Trachea (tissue), 1 donor: ENCODE results near the genes CRACDL, CHST10 and RPL31.

- PRO-cap: bidirectional peak, plus-strand start at chr2:98936568, minus-strand start at chr2:98936495
These were observed at the start of gene CRACDL for GRCh38 chr2:98935729-98936884. Gene CRACDL (minus strand): TSS chr2:98936225.

DNA sequence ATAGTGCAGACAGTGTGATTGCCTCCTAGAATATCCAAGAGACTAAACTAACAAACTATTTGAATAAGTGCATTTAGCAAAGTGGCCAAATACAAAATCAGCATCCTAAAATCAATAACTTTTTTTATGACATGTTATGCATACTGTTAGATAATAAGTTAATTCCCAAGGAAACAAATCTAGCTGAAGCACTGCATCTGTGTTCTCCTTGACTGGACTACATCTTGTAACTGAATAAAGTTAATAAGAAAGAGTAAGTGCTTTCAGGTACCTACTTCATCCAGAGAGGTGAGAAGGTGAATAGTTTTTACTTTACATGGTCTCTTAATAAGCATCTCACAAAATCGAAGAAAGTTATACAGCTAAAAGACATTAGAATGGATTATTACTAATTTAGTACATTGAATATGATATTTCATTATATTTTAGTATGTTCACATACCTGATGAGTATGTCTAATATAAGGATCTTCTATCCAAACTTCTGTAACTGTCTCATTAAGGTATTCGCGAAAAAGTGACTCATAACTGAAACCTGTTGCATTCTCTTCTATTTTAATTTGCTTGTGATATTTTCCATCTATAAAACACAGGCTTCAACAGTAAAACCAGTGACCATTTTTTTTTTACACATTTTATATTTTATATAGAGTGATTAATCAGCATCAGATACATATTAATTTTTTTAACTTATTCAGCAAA is 9.6 kb downstream of the MITD1 start:
- PRO-cap: no peak

DNA sequence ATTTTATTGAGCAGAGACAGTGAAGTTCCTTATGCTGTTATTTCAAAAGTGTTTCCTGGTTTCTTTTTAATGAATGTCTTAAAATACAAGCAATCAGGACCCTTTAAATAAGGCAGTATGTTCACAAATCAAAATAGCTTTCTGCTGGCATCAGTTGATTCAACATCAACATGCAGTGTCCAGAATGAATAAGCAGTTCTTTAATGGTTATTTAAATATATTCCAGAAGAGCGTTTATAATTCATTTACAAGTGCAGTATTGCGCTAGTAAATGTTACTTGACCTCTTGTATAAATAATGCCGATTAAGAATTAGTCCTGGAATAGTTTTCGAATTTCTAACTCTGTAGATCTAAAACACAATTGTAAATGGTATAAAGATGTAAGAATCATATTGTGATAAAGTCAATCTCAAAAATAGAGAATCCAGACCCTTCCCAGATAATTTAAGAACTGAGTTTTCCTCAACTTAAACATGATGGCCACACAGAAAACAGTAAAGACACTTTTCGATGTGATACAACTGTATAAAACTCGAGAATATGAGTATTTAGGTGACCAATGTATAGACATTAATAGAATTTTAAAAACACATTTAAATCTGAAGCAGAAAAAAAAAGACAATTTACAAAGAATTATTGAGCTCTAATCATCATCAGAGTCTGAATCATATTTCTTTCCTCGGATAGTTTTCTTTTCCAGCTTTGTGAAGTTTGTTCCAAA is 16.9 kb downstream of the TXNDC9 start:
- PRO-cap: no peak

- PRO-cap: no peak
These were observed 35.6 kb upstream of the AFF3 start for GRCh38 chr2:100178059-100178384.

- PRO-cap: no peak
These were observed 71.2 kb upstream of the AFF3 start for GRCh38 chr2:100213683-100213991.

DNA sequence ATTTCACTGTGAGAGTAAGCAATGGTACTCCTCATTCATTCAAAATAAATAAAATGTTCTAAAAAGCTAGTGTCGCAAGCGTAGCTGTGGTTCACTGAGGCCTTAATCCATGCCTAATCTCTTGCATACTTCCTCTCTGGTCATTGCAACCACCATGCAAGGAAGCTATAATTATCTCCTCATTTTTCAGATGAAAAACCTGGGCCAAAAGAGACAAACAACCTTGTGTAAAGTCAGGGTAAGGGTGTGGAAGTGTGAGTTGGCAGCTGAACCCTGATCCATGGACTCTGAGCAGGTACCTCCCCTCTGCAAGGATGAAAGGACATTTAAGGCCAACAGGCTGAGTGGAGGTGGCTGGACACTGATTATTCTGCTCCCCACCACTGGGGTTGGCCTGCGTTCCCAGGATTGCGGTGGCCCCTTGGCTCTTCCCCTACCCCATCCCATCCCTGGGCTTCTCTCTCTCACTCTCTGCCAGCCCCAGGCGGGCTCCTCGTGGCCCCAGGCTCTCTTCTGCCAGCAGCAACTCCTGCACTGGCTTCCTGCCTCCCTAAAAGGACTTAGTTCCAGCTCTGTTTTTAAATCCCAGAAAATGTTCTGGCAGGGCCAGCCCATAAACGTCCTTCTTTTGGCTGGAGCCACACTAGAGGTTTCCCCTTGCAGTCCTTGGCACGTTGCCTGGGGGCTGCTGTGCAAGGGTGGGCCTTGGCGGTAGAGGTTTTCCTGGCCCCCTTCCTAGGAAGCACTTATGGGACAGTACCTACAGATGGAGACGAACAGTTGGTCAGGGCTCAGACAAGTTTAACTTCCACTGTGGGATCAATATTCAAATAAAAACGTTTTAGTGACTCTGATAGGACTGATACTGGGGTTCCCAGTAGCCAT is 72.1 kb upstream of the AFF3 start:
- PRO-cap: no peak

DNA sequence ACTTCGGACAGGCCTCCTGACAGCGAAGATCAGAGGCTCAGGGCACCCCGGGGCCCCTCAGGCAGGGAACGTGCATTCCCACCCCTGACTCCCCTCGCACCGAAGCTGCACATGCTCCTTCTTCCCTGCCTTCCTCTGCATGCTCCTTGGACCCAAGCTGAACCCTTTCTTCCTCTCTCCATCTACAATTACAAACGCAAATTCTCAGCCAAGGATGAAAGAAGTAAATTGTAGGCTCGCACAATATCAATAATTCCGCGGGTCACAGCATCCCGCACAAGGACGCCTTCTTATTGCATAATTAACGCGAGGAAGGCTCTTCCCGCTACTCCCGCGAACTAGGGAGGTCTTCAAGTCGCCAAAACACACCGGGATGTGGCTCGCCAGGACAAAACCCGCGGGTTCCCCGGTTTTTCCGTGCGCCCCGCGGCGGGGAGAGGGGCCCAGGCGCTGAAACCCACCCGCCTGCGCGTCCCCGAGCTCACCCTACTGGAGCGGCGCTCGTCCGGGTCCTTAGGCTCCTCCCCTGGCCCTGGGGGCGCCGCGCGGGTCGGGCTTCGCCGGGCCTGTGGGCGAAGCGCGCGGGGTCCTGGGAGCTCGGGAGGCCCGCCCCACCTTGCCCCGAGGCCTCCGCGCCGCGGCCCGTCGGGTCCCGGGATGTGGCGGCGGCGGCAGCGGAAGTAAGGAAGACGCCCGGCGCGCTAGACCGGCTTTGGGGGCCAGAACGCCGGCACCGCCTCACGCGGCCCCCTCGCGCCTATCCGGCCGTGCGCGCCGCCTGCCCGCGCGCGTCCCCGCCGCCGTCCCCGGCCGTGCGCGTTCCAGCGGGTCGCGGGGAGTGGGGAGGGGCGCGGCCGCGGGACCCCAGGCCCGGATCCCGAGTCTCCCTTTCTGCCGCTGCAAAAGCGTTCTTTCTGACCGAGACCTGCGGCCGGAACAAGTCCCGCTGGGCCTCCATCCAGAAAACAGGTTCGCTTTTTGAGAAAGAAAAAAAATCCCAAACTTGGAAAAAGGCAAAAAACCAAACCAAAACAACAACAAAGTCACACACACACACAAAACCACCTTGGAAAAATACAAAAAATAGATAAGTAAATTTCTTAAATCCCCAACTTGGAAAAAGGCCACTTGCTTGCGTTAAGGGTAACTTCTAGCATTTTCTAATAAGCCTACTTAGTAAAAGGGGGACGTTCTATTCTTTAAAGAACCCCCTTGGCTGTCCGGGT is at the start of gene CHST10:
Gene CHST10, minus strand, starts transcription at position 780 of the 1,226 bp plus-strand sequence.
- PRO-cap: bidirectional peak, plus-strand start at position 660 of the sequence, minus-strand start at position 488 of the sequence; unidirectional peak, minus-strand start at position 763 of the sequence; unidirectional peak, minus-strand start at position 792 of the sequence; unidirectional peak, minus-strand start at position 927 of the sequence

DNA sequence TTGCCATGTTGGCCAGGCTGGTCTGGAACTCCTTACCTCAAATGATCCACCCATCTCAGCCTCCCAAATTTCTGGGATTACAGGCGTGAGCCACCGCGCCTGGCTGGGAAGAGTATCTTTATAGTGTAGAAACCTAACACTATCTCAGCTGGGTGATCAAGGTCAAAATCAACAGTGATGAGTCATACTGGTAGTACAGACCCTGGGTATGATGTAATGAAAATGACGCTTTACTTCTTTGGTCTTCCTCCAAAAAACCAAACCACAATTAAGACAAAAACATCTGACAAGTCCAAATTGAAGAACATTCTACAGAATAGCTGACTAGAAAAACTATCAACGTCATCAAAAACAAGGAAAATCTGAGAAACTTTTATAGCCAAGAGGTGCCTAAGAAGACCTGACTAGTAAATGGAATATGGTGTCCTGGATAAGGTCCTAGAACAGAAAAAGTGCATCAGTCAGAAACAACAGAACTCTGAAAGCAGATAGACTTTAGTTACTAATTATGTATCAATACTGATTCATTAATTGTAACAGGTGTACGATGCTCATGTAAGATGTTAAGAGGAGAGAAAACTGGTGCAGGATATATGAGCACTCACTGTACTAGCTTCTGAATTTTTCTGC is 25.4 kb downstream of the PDCL3 start:
- PRO-cap: no peak

- PRO-cap: no peak
These were observed 39.2 kb upstream of the NPAS2 start for GRCh38 chr2:100780610-100781195.

DNA sequence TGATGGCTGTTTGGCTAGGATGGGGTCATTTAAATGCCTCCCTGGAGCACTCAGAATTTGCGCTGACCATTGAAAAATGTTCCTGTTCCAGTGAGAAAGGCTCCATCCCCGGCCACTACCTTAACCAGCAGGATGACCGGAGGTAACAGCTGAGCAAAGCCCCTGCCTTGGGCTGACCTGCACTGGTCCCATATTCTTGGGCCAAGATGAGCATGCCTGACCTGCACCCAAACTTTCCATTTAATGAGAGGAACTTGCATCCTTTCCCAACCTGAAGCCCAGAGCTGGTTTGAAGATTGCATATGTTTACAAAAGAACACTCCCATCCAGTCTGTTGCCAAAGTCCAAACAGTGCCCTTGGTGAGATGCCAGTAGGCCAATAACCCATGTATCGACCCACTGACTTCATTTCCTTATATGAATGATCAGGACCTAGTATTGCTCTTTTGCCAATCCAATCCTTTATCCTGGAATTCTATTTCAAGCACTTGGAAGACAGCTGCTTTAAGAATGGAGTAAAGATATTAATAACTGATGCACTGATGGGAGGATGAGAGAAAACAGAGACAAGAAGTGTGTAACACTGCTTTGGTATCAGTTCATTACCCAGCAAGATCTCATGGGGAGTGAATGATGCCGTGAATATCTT is 5.4 kb upstream of the NPAS2 start:
- PRO-cap: no peak

DNA sequence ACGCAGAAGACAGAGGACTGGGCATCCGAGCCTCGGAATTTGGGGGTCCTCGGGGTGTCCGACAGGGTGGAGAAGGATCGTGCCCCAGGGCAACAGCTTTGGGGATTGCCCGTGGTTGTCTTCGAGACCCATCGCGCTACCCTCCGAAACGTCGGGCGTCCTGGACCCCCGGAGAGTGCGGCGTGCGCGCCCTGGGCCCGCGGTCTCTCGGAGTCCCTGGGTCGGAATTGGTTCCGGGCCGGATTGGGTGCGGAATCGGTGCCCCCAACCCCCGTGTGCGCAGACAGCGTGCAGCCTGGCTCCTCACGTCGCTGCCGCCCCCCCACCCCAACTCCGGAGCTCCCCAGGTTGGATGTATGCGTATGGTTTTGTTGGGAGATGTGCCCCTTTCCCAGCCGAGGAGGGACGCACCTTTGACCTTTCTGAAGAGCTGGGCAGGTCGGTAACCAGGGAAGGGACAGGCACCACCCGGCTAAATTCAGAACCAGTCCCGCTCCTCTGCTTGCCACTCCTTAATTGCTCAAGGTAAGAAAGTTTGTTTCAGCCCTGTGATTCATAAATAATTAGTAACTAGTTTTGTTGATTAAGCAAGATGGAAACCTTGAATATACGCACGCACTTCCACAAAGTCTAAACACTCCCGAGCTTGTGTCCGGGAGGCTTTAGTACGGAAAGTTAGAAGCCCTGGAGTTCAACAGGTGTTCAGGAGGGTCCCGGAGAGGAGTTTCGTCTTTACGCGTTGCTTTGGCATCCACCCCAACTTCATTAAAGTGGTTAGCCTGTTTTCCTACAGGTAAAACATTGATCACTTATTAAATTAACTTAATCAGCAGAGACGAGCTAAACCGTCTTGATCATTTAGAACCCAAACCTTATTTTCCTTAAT is 979 bp downstream of the NPAS2 start:
- PRO-cap: unidirectional peak, minus-strand start at position 514 of the sequence

GRCh38 chr2:100830334-100830855 is 10.5 kb downstream of the NPAS2 start:
- PRO-cap: no peak

DNA sequence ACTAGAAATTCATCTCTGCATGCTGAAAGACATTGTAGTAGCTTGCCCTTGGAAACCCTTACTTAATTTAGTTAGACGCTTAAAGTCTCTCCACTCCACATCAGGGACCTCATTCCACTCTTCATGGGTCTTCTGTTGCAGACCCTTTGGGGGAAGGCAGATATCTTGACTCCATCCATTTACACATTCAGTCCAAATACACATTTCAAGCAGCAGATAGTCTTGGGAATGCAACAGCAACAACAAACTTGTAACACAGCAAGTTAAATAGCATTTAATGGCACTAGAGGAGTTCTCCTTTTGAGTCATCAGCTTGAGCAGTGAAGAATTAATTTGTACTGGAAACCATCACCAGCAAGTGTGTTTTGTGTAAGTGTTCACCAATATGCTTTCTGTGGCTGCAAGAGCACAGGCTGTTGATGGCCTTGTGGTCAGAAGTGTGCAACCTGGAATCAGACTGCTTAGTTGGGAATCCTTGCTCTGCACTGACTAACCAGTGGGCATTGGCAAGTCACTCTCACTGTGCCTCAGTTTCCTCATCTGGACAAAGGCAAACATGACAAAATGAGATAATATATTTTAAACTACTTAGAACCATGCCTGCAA is 51.9 kb downstream of the NPAS2 start:
- PRO-cap: no peak

- PRO-cap: no peak
These were observed 58.0 kb downstream of the NPAS2 start for GRCh38 chr2:100877490-100878755.

DNA sequence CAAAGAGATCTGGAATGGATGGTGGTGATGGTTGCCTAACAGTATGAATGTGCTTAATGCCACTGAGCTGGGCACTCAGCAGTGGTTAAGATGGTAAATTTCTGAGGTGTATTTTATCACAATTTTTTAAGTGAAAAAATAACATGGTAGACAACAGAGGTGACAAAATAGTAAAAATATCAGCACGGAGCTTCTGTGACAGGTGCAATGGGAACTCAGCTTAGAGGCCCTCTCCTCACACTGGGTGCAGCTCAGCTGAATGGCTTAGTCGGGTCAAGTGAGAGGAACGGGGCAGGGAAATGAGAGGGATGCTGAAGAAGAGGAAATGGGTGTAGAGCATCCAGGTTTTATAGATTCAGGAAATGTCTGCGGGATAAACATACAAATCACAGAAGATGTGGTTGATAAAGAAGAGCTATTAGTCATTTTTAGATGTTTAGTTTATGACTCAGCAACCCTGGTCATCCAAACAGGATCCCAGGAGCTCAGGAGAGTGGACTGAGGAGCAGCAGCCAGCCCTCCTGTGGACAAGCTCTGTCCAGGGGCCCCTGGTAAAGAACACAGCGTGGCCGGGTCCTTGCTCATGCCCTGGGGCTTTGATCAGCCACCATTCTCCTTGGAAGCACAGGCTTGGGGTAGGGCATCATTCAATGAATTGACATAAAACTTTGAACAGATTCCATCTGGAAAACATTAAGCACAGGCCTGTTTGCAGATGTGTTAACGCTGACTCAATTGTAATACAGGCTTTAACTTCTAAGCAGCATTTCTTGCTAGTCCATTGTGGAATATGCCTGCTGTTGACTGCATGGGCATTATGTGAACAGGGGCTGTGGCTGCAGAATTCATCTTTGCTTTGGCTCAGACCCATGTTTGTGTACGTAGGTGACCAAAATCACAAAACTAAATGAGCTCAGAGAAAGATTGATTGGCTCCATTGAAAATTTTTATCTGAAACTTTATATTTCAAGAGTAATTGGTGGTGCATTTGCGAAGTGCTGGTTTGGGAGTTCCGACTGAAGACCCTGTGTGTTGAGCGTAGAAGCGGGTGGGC is 83.0 kb downstream of the NPAS2 start:
- PRO-cap: no peak

DNA sequence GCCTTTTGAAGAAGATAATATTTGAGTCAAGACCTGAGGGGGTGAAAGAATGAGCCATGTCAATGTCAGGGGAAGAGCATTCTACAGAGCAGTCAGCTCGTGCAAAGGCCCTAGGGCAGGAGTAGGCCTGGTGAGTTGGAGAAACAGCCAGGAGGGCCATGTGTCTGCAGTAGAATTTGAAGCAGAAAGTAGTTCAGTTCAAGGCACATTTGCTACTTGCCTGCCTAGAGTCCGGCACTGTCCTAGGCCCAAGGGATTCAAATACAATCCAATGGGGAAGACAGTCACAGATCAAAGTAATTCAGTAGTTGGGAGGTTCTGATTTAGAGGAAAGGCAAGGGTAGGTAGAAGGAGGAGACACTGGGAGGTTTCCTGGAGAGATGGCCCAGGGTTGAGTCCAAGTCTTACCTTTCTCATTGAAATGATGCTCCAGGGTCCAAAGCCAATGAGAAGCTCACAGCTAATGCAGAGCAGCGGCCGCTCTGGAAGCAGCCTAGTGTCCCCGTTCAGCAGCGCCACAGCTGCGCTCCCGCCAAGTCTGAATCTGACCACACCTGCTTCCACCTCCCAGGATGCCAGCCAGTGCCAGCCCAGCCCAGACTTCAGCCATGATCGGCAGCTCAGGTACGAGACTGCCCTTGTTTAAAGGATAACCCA is 12.1 kb upstream of the RPL31 start:
- PRO-cap: no peak

DNA sequence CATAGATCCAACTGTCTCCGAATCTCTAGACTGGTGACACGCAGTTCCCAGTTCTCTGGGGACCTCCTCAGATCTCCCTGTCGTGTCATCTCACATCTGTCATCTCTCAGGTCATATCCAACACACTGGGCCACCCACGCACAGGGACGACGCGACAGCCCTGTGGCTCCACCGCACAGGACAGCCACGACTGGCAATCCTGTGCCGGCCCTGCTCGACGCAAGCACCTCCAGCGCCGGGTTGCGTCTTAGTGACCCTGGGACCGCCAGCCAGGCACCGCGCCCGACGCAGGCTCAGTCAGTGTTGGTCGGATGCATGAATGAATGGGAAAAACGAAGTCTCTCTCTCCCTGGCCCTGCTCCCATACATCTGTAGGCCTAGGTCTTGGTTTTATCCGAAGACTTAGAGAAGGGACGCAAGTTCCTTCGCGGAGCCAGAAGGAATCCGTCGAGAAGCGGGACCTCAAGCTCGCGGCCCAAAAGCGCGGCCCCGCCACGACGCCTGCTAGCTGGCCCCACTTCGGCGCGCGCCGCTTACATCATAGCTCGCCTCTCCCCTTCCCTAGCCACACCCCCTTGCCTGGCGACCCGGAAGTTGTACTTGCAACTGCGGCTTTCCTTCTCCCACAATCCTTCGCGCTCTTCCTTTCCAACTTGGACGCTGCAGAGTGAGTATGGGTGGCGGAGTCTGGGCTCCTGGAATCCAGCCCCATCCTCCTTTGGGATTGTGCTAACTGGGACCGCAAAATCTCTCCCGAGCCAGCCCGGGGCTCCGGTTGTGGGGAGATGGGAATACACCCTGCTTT is at the start of gene RPL31:
Gene RPL31, plus strand, starts transcription at position 641 of the 805 bp plus-strand sequence.
- PRO-cap: bidirectional peak, plus-strand start at position 645 of the sequence, minus-strand start at position 510 of the sequence

- PRO-cap: no peak
These were observed 485 bp downstream of the TBC1D8 start for GRCh38 chr2:101150466-101151328.

DNA sequence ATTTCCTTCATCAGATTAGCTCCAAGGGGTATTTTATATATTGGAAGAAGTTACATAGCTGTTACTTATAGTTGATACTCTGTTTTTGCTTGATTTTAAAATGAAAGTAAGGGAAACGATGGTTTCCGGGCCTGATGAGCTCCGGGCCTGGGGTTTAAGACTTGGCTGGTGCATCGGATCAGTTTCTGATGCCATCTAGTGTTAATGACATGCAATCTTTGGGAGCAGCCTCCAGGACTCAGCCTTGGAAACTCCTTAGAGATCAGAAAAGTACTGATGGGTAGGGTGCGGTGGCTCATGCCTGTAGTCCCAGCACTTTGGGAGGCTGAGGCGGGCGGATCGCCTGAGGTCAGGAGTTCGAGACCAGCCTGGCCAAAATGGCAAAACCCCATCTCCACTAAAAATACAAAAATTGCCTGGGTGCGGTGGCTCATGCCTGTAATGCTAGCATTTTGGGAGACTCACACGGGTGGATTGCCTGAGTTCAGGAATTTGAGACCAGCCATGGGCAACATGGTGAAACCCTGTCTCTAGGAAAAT is 47.1 kb upstream of the CNOT11 start:
- PRO-cap: no peak

GRCh38 chr2:101223736-101224277 is 28.9 kb upstream of the CNOT11 start:
- PRO-cap: no peak